Jurkat, Clone E6-1 (cell line): ENCODE data around the gene WASF1.

DNA sequence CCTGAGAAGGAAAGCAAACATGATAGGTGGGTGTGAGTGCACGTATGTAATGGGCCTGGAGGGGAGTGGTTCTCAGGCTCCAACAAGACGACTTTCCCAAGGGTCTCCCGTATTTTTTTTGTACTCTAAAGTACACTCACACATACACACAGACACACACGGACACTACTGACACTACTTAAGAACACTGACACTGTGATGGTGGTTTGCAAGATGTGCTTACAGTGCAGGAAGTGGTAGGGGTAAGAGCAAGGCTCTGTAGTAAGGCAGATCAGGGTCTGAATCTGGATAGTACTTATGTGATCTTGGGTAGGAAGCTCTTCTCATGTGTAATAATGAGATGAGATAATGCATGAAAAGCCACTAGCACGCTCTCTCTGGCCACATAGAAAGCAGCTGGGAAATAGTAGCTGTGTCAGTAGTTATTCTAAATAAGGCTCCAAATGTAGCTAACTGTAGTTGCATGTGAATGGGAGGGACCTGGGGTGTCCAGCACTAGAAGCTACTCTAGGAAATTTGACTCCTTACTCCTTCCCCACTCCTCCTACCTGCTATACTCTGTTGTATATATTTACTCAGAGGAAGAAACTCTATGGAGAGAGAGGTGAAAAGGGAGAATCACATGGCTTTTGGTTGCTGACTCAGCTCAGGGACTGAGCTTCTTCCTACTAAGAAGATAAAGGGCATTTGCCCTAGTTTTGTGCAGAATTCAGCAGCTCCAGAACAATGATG lies 8.4 kb upstream of the ZBTB24 start:
- RRBS, result no CpG with 5 or more reads among the region's 5 CpGs

GRCh38 chr6:109678520-109679851 lies 12.0 kb downstream of the AK9 start:
- RRBS, result no CpG with 5 or more reads among the region's 20 CpGs

- RRBS, result no CpG with 5 or more reads among the region's 7 CpGs
These were observed 100.4 kb upstream of the GPR6 start for GRCh38 chr6:109877623-109878277.

DNA sequence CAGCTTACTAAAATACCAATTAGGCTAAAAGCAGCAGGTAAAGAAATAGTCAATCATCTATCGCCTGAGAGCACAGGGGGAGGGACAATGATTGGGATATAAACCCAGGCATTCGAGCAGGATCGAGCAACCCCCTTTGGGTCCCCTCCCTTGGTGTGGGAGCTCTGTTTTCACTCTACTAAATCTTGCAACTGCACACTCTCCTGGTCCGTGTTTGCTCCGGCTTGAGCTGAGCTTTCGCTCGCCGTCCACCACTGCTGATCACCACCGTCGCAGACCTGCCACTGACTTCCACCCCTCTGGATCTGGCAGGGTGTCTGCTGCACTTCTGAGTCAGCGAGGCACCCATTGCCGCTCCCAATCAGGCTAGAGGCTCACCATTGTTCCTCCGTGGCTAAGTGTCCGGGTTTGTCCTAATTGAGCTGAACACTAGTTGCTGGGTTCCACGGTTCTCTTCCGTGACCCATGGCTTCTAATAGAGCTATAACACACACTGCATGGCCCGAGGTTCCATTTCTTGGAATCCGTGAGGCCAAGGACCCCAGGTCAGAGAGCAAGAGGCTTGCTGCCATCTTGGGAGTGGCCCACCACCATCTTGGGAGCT lies 98.7 kb upstream of the GPR6 start:
- RRBS, result no CpG with 5 or more reads among the region's 18 CpGs

GRCh38 chr6:110179402-110179777 lies at the start of gene WASF1:
WASF1 (minus strand) TSS chr6:110179670.
- RRBS, result 1% methylated on average over 12 of the region's 44 CpGs

- RRBS, result no CpG with 5 or more reads among the region's 3 CpGs
These were observed 28.6 kb downstream of the CDC40 start for GRCh38 chr6:110208800-110209319.

- RRBS, result no CpG with 5 or more reads among the region's 1 CpG
These were observed 40.5 kb upstream of the SLC22A16 start for GRCh38 chr6:110516953-110517229.

DNA sequence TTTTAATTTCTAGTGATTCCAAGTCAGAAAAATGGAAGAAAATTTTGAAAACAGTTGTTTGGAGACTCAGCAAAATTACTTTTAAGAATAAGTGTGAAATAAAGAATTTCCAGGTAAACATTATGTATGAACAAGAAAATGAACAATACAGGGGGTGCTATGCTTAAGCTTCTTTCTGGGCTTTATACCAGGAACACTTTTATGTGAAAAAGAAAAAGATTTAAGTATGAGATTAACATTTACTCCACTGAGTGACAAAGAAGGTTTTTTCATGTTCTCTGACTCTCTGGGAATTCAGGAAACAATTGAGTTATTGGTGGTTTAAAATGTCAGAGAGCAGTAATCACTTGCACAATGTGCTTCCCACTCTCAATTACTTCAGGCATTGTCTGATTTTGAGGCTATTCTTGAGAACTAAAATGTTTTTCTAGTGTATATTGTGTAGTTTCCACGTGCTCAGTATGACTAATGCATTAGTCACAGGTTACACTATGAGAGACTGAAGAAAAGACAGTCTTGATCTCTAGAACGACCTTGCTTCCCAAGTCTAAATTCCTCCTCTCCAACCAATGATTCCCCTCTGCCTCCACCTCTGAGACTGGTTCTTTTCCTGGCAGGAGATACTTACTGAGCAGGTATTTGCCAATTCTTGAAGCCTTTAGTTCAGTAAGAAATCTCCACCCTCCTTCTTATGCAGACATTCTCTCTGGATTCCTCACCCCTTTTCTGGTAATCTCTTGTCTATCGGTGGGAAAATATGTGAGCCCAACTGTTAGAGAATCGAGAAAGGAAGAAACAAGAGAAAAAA lies 60.7 kb upstream of the SLC22A16 start:
- RRBS, result no CpG with 5 or more reads among the region's 4 CpGs

DNA sequence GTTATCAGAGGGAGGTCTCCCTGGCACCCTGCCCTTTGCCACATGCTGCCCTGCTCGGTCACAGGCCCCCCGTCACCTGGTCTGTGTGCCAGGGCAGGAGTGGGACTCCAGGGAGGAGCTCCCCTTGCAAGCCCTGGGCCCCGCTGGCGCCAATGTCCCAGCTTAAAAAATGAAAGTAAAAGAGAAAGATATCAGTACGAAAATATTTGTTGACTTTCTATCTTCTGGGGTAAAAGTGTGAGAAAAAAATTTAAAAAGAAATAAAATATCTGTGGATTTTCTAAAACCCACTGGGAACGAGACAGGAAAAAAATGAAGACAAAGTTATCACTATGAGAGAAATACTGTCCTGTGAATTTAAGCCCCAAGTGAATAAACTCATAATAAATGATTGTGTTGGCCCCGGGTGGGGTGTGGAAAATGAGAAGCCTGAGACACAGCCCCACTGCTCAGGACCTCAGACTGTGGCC lies 68.2 kb upstream of the SLC22A16 start:
- RRBS, result no CpG with 5 or more reads among the region's 7 CpGs

DNA sequence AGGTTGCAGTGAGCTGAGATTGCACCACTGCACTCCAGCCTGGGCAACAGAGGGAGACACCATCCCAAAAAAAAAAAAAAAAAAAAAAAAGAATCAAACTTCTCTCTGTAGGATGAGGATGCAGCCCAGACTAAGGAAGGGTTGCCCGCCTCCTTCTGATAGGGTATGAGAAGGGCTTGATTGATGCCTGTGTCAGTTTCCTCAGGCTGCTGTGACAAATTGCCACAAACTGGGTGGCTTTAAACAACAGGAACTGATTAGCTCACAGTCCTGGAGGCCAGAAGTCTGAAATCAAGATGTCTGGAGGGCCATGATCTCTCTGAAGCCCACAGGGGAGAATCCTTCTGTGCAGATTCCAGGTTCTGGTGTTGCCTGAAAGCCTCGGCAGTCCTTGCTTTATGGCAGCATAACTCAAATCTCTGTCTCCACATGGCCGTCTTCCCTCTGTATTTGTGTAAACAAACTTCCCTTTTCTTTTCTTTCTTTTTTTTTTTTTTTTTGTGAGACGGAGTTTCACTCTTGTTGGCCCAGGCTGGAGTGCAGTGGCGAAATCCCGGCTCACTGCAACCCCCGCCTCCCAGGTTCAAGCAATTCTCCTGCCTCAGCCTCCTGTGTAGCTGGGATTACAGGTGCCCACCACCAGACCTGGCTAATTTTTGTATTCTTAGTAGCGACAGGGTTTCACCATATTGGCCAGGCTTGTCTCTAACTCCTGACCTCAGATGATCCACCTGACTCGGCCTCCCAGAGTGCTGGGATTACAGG lies 11.1 kb upstream of the CDK19 start:
- RRBS, result no CpG with 5 or more reads among the region's 9 CpGs

DNA sequence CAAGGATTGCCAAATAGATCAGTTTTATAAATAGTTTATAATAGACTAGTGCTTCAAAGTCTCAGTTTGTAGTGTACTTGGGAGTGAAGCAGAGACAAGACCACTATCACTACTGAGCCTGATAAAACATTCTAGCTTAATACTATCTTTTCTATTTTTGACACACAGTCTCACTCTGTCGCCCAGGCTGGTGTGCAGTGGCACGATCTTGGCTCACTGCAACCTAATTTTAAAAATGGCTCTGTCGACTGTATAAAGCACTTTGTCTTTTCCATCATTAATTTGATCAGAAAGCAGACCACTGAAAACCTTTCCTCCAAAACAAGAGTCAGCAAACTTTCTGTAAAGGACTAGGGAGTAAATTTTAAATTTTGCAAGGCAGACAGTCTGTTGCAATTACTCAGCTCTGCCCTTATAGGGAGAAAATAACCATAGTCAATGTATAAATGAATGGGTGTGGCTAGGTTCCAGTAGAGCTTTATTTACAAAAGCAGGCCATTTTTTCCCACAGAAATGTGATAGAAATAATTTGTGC lies 7.5 kb downstream of the AMD1 start:
- RRBS, result no CpG with 5 or more reads among the region's 3 CpGs

GRCh38 chr6:110894870-110895614 lies 20.5 kb downstream of the AMD1 start:
- RRBS, result no CpG with 5 or more reads among the region's 3 CpGs

DNA sequence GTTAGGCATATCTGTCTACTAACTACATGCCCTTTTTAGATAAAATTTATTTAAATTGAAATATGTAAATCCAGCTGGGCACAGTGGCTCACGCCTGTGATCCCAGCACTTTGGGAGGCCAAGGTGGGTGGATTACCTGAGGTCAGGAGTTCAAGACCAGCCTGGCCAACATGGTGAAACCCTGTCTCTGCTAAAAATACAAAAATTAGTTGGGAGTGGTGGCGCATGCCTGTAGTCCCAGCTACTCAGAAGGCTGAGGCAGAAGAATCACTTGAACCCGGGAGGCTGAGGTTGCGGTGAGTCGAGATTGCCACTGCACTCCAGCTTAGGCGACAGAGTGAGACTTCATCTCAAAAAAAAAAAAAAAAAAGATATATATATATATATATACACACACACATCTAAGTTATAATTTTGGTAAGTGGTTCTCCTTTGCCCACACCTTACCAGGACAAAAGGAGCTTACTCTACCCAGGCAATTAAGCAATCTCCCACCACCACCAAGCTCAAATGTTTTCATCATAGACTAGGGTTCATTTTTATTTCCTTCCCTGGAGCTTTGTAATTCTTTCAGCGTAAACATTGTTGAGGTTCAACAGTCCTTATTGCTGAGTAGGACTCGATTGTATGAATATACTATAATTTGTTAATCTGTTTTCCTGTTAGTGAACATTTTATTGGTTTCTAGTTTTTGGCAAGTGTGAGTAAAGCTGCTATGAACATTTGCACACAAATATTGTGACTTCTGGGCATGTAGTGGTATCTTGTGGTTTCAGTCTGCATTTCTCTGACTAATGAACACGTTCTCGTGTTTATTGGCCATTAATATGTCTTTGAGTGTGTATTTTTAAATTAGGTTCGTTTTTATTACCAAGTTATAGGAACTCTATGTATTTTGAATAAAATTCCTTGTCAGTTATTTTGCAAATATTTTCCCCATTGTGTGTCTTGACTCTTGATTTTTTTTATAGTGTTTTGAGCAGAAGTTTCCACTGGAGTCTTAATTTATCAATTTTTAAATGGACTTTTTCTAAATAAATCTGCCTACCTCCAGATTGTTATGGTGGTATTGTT lies 23.6 kb downstream of the AMD1 start:
- RRBS, result no CpG with 5 or more reads among the region's 11 CpGs

DNA sequence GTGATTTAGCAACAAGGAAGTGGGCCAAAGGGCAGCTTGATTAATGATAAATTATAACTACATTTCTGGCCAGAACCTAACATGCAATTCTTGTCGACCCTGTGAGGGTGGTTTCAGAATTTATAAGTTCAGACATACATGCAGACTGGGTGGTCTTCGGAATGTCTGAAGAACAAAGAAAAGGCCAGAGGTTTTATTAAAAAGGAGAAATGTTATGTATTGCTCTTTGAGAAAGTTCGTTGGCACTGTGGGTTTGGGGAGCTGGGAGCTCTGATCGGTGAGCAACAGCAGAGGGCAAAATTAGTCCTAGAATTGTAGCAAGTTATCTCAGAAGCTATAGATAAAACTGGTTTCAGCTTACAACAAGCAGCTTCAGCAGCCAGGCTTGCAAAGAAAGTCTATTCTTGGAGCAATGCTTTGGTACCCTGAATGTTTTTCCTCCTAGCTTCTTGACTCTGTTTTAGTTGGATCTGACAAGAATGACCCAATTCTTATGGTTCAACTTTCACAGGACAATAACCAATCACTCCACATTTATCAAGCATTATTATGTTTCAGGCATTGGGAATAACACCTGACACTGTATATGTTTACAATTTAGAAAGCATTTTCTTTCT lies 50.9 kb downstream of the RPF2 start:
- RRBS, result no CpG with 5 or more reads among the region's 4 CpGs

GRCh38 chr6:111289129-111289509 lies 30.0 kb downstream of the MFSD4B start:
- RRBS, result no CpG with 5 or more reads among the region's 4 CpGs

DNA sequence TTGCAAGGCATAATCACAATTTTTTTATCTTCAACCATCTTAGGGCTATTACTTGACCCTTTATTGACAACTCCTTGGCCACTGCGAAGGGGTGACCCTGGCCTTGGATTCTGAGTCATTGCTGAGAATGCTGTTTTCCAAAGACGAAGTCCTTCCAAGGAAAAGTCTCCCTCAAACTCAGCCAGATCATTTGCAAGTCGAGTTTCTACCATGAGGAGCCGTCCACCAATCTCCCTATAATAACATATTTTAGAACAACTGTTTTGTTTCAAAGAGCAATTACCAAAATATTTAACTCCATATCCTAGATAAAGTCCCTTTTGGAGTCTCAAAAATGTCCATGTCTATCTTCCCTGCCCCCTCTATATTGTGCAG lies 108.6 kb downstream of the MFSD4B start:
- RRBS, result no CpG with 5 or more reads among the region's 4 CpGs

- RRBS, result no CpG with 5 or more reads among the region's 5 CpGs
These were observed 110.2 kb downstream of the REV3L start for GRCh38 chr6:111372508-111373519.

- RRBS, result no CpG with 5 or more reads among the region's 6 CpGs
These were observed 108.6 kb downstream of the REV3L start for GRCh38 chr6:111374369-111374937.

- RRBS, result 78% methylated on average over 4 of the region's 17 CpGs
These were observed 14.2 kb downstream of the TRAF3IP2 start for GRCh38 chr6:111591099-111592186.

DNA sequence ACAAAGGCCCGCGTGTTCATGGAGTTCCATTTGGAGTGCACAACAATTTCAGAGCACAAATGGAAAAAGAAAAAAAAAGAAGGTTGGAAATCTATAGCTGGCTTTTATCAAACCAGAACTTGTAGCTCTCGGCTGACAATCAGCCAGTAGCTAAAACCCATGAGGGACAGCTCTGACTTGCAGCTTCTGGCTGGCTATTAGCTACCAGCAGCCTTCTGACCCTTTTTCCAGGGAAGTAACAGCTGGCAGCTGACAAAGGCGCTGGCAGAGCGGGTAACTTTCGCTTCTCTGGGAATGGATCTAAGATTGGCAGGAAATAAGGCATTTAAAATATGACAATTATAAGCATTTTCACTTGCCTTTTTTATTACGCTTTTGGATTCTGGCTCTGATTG lies 20.4 kb upstream of the TRAF3IP2 start:
- RRBS, result no CpG with 5 or more reads among the region's 7 CpGs